REH cell (cell line): ENCODE data around the gene IFIT3.

- PRO-cap = bidirectional peak, plus-strand start at chr10:87214391, minus-strand start at chr10:87214280
Measured at GRCh38 chr10:87214010-87214647, 11.1 kb upstream of the NUTM2A start.

- PRO-cap = bidirectional peak, plus-strand start at chr10:87342923, minus-strand start at chr10:87342320
Measured at GRCh38 chr10:87342055-87342671, 15.4 kb upstream of the NUTM2D start.

DNA sequence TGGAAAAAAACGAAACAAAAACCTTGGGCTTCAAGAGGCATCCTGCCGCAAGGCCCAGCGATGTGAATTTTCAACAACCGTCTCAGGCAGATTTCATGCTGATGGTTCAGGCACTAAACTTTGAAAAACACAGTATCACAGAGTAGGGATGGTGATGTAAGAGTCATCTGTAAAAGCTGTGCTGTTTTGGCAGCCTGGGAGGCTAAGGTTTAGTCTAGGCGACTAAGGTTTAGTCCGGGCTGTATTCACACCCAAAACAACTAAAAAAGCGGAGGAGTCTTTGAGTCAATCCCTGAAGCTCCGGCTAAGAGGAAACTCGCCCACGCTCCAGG lies 414 bp upstream of the MINPP1 start:
- PRO-cap = no peak

DNA sequence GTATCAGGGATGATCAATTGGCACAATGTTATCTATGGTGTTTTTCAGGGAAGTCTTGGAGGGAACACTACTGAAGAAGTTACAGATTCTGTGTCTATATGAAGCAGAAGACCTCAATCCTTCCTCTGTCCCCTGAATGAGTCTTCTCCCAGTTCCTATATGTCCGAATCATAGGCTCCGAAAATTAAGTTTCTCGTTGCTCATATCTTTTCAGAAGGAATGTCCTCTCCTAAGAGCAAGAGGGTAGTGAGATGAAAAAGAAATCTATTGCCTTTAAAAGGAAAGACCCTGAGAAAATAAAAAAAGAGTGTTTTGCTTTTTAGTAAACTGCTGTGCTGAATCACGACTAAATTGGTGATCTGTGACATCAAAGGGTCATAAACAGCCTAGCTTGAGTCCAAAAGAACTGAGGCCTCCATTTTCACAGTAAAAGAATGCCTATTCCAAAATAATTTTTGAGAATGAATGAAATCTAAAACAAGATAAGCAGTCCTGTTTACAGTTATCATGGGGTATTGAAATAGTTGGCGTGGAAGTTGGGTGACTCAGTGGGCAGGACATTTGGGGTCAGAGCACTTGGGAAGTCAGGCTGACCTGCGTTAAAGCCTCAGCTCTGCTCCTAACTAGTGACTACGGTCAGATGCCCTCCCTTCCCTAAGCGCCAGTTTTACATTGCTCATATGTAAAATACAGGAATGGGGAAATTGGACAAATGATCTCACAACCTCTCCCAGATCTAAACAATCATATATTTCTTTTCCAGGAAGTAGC lies 2.5 kb upstream of the PAPSS2 start:
- PRO-cap = no peak

GRCh38 chr10:87670243-87670837 lies 10.7 kb downstream of the PAPSS2 start:
- PRO-cap = no peak

DNA sequence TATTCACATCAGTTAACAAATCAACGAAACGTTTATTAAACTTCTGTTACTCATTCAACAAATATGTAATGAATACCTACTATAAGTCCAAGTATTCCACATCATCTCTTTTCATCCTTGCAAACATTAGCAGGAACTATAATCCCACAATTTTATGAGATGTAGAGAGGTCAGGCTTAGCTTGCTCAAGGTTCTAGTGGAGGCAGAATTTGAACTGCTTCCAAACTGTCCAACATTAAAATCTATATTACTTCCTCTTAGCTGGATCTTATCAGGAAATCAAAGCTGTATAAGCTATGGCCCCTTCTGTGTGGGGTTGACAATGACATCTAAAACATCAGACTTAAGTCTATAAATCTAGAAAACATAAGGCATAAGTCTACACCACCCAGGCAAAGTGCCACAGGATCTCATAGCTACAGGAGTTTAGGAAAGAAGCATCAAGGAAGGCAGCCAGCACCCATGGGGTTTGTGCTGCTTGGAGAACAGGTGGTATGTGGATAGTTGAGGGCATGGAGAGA lies 34.4 kb downstream of the PAPSS2 start:
- PRO-cap = no peak

DNA sequence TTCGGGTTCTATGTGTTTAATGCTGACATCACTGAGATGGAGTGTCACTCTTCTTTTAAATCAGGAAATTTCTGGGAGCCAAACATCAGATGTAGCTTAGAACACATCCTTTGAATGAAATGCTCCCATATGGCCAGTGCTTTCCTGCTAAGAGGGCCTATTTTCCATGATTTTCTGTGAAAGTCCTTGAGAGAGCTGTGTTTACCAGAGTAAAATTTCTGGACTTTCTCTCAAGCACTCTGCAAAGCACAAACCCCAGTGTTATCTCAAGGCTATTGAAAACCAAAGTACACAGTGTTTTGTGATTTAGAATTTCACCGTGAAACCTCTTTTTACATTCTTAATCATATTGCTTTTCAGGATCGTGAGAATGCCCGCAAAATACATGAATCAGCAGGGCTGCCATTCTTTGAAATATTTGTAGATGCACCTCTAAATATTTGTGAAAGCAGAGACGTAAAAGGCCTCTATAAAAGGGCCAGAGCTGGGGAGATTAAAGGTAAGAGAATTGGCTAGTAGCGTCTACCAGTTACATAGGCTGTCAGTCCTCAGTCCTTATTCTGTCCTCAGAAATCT lies 54.1 kb downstream of the PAPSS2 start:
- PRO-cap = no peak

DNA sequence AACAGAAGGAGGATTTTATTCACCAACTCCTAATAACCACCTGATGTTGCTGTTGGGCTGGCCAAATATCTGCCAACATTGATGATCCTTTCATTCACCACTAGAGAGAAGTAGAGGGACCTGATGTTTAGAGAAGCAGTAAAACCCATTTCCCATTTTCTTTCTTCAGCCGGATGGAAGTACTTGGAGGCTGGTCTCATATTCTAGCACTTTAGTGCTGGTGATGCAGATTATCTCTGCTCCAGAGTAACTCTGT lies 3.2 kb downstream of the KLLN start:
- PRO-cap = unidirectional peak, plus-strand start at position 93 of the sequence; unidirectional peak, plus-strand start at position 156 of the sequence

GRCh38 chr10:87945295-87945985 lies 82.0 kb downstream of the PTEN start:
- PRO-cap = no peak

GRCh38 chr10:88017788-88018069 lies 154.3 kb downstream of the PTEN start:
- PRO-cap = no peak

DNA sequence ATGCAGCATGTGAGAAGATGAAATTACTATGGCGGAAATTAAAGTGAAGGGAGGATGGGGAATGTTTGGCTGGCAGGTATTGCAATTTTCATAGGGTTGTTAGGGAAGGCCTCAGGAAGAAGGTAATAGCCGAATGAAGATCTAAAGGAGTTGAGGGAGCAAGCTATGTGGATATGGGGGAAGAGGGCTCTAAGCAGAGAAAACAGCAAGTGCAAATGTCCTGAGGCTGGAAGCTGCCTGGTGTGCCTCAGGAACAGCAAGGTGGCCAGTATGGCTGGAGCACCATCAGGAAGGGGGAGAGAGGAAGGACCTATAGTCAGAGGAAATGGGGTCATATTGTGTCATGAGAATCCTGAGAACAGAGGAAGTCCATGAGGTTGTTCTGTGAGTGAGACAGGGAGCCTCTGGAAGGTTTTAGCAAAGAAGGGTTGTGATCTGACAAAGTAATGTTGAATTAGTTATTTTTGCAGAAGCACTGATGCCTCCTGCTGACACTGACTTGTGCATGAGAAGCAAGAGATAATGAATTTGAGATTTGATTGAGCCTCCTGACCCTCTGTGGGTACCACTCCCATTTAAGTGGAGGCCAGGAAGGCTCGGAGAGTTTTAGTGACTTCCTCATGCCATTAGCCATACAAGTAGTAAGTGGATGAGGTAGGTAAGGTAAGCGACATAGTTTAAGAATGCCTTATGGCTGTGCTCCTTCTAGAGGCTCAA lies 204.3 kb downstream of the PTEN start:
- PRO-cap = no peak

GRCh38 chr10:88091334-88092238 lies 228.2 kb downstream of the PTEN start:
- PRO-cap = no peak

DNA sequence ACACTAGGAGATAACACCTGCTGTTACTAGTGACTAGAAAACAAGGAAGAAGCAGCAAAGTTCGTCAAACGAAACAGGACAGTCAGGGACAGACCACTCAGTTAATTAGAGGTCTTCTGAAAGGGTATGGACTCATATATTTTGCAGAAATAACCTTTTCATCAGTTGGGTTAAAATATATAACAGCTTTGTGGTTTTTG lies 353.7 kb downstream of the PTEN start:
- PRO-cap = no peak

DNA sequence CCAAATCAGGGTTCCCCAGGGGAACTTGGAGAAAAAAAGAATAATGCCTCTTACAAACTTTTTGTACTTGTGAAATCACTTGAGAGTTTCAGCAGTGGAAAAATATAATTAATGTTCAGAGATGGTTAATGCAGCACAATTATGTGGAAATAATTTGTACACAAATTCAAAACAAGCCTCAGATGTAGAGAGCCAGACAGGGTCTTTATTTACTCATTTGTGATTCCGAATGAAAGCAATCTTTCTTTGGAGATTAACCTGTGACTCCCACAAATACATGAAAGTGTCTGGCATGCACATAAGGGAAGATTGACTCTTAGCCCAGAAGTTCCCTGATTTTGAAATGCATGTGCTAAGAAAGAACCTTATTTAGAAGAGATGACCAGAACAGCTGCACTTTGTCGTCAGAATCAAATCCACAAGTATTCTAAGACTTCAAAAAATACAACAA lies 45.1 kb downstream of the RNLS start:
- PRO-cap = no peak

- PRO-cap = no peak
Measured at GRCh38 chr10:88826197-88826886, 23.8 kb downstream of the LIPM start.

DNA sequence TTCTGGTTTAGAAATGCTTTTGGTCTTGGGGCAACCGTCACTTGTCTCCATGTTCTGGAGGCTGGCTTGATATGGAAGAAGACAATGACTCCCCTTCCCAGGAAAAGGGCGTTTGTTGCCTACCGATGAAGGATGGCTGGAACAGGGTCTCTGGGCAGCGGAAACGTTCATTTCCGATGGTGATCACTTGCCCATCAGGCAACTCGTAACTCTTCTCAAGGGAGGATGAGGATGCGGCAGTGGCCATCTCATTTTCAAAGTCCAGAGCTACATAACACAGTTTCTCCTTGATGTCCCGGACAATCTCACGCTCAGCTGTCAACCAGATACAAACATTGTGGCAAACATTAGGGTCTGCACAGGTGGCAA lies 13.2 kb downstream of the ACTA2 start:
- PRO-cap = no peak

GRCh38 chr10:88992792-88993617 lies 2.4 kb downstream of the FAS start:
- PRO-cap = no peak

DNA sequence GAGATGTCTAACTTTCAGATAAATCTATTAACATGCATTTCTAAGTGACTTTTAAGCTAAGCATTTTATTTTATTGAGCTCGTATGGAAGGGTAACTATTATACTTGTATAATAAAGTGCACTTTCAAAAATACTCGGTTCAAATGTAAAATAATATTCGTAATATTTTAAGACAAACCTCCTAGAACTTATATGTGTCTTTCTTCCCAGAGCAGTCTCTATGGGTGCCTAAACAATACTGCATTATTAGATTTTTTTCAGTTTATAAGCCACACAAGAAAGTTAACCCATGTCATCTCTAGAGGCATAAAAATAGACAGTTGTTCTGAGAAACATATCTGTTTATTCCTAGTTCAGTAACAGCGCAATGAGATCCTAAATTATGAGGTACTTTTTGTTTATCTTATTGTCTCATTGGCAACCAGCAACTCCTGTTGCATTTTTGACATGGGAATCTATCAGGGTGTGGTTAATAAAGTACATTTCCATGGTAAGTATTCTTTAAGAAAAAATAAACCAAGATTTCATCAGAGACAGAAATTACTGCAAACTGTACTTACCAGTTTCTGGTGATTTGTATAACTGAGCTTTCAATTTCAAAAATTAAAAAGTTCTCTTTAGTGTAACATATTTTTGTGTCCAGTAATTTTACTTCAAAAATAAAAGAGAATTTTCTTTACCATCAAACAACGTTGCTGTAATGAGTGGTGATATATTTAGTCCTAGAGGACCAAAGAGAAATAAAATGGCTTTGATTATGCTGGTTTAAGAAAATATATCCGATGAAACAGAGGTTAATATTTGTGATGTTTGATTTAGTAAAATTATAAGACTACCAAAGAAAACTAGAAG lies 9.0 kb downstream of the FAS start:
- PRO-cap = no peak

GRCh38 chr10:89129883-89130495 lies 77.1 kb downstream of the CH25H start:
- PRO-cap = no peak

GRCh38 chr10:89327540-89328647 lies at the start of gene IFIT3:
Gene IFIT3 (plus strand): TSS chr10:89327997.
- PRO-cap = bidirectional peak, plus-strand start at chr10:89327983, minus-strand start at chr10:89327867; bidirectional peak, plus-strand start at chr10:89328367, minus-strand start at chr10:89328371